Lung (tissue), 4 donors: Measurements from ENCODE around the gene PLCE1.

GRCh38 chr10:93703216-93703451, 742 bp upstream of the FRA10AC1 start:
- PRO-cap, result no peak
- RAMPAGE, long total RNA, result no peak
- RRBS, result no CpG with 5 or more reads among the region's 8 CpGs

- PRO-cap, result no peak
- RAMPAGE, long total RNA, result no peak
- RRBS, result no CpG with 5 or more reads among the region's 2 CpGs
Observed at GRCh38 chr10:93907430-93908017, 13.7 kb downstream of the SLC35G1 start.

DNA sequence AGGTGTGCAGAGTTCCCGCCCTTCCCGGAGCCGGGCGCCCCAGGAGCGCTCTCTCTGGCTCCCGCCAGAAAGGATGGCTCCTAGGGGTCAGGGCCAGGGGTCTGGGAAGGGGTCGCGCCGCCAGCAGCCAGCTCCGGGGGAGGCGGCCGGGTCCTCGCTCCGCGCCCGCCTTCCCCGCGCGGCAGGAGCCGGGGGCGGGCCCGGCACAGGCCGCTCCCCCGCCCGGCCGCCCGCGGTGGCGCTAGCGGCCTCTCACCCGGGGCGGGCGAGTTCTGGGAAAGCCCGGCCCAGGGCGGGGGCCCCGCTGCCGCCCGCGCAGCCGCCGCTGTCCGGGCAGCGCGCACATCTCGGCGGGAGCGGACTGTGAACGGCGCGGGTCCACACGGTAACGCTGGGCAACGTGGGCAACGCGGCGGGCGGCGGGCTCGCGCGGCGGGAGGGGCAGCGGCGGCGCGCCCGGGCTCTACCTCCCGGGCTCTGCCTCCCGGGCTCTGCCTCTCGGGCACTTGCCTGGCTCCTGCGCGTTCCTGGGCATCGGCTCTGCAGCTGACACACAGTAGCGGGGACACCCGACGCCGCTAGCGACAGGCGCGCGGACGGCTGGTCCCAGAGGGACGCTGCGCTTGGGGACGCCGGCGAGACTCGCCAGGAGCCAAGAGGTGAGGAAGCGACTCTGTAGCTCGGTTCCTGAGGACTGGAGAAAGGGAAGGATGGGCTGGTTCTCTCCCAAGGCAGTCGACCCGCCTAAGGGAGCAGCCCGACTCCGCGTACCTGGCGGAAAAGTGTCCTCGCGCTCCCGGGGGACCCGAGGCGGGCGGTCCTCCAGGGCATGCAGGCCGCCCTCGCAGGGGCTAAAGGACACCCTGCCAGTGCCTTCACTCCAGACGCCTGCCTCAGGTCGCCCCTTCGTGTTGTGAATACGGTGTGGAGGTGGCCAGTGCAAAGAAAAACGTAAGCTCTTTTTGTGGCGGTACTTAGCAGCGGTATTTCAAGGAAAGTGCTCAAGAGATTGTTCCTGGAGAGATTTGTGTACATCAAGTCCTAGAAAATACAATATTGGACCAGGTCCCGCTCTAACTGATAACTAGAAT, at the start of gene PLCE1:
TSS of gene PLCE1 (plus strand) at position 332 of the 1,091 bp plus-strand sequence.
- PRO-cap, result bidirectional peak, plus-strand start at position 343 of the sequence, minus-strand start at position 182 of the sequence
- RAMPAGE, long total RNA, result no peak
- RRBS, result 2% methylated on average over 26 of the region's 112 CpGs

- PRO-cap, result no peak
- RAMPAGE, long total RNA, result no peak
- RRBS, result no CpG with 5 or more reads among the region's 3 CpGs
Observed at GRCh38 chr10:94004895-94005384, 11.2 kb downstream of the PLCE1 start.

- PRO-cap, result no peak
- RAMPAGE, long total RNA, result no peak
- RRBS, result no CpG with 5 or more reads among the region's 4 CpGs
Observed at GRCh38 chr10:94006575-94007635, 13.2 kb downstream of the PLCE1 start.

DNA sequence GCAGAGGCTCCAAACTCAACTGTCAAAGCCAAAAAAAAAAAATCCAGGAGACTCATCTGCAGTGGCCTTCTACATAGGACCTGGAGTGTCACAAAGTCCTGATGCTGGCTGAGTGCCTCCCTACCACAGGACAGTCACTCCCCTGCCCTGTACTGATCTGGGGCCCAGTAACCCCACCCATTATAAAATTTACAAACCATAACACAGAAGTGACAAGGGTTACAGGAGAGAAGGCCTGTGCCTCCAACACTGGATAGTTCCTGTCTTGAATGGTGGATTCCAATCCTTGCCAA, 14.6 kb downstream of the PDLIM1 start:
- PRO-cap, result no peak
- RAMPAGE, long total RNA, result no peak

DNA sequence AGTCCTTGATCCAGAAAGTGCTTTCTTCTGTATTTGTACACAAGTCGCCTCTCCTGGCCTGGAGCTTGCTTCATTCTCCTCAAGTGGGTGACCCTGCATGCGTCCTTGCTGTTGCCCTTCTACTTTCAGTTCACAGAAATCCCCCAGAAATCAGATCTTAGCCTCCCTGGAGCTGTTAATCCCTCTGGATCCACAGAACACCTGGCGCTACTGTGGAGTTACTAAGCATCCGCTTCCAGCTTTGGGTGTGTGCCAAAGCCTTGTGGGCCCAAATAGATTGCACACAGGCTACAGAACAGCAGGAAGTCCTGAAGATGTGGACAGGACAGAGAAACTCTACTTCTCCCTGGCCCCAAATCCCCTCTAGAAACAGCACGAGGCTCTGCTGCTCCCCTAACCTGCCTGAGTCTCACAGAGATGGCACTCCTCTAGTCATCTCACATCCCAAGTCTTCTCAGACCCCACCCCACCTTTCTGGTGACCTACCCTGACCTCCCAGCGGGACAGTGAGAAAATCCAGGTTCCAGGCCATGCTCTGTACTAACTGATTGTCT, 36.6 kb upstream of the PDLIM1 start:
- PRO-cap, result no peak
- RAMPAGE, long total RNA, result no peak
- RRBS, result no CpG with 5 or more reads among the region's 6 CpGs

GRCh38 chr10:95388559-95388924, 97.7 kb upstream of the PDLIM1 start:
- PRO-cap, result no peak
- RAMPAGE, long total RNA, result no peak
- RRBS, result no CpG with 5 or more reads among the region's 1 CpG

DNA sequence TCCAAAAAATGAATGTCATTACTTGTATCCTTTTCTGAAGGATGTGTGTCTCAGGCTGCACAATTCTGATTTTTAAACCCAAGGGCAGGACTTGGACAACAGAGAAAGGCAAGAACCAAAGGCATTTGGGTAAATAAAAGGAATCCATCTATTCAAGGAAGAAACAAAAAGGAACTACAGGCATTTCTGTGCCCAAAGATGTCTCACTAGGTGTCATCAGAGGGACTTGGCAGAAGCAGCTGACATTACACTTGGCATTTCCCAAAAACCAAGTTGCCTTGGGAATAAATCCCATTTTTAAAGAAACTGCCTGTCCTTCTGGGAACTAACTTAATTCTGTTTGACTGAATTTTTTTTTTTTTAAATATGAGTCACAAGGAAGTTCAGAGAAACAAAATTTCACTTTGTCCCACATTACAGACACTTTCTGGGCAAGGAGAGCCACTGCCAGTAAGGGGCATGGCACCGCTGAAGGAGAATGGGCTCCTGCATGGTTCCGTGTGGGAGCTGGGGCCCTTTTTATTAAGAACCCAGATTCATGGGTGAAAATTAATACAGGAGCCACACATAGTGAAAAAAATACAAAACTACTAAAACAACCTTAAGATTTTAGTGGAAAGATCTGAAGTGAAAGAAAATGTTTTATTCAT, 118.2 kb upstream of the PDLIM1 start:
- PRO-cap, result no peak
- RAMPAGE, long total RNA, result no peak
- RRBS, result no CpG with 5 or more reads among the region's 2 CpGs

DNA sequence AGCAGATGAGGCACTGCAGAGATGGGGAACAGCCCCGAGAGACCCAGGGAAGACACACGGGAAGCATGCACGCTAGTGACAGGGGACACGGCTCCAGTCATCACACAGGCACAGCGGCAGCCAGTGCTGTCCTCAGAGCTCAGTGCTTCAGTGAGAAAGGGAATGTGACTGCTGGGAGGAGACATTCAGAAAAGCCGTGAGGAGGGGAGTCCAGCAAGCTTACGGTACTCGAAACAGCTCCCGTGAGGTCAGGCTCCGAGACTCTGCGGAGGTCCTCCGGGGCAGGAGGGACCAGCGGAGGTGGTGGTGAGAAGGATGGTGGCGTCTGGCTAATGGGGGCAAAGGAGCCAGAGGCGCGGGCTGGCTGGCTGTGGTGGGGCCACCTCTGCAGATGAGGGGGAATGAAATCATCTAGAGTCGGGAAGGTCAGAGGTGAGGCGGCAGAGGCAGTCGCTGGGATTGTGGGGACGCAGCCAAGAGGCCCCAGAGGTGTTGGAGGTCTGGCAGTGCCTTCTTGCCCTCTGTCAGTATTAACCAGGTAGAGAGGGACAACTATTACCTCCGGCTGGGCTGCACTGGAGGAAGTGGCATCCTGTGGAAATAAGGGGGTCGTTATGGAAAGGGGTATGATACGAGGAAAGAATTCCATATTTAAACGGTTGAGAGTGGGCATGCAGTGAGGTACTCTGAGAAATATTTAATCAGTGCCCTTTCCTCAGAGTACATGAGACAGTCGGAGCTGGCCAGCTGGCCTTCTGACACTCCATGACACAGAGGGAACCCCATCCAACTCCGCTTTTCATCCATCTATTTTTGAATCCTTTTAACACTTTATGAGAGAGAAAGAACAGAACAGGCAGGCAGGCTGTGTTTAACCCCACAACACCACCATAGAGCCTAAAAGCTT, 123.7 kb upstream of the PDLIM1 start:
- PRO-cap, result no peak
- RAMPAGE, long total RNA, result no peak
- RRBS, result no CpG with 5 or more reads among the region's 26 CpGs

GRCh38 chr10:95445821-95446247, 115.3 kb downstream of the SORBS1 start:
- PRO-cap, result no peak
- RAMPAGE, long total RNA, result no peak
- RRBS, result no CpG with 5 or more reads among the region's 6 CpGs

DNA sequence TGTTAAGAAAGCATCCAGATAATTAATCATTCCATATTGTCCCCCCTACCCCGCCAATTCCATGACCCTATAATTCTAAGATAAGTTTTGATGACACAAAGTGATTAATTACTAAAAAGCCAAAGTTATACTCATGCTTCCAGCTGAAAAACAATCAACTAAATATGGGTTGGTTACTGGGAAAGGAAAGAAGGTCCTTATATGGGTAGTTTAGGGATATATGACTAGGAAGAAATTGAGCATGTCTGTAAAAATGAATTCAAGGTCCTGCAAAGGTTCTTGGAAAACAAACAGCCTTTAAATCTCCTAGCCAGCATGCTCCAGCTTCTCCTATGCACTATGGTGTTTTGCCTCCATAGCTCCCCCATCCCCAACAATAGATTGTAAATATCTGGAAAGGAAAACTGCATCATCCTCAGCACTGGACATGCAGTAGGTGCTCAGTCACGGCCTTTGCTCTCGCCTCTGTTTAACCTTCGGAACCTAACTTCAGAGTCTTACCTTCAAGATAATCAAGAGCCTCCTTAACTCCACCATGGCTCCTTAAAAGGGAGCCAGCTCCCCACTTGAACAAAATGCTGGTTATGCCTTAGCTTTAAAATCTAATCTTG, 114.8 kb downstream of the SORBS1 start:
- PRO-cap, result no peak
- RAMPAGE, long total RNA, result no peak
- RRBS, result no CpG with 5 or more reads among the region's 4 CpGs

DNA sequence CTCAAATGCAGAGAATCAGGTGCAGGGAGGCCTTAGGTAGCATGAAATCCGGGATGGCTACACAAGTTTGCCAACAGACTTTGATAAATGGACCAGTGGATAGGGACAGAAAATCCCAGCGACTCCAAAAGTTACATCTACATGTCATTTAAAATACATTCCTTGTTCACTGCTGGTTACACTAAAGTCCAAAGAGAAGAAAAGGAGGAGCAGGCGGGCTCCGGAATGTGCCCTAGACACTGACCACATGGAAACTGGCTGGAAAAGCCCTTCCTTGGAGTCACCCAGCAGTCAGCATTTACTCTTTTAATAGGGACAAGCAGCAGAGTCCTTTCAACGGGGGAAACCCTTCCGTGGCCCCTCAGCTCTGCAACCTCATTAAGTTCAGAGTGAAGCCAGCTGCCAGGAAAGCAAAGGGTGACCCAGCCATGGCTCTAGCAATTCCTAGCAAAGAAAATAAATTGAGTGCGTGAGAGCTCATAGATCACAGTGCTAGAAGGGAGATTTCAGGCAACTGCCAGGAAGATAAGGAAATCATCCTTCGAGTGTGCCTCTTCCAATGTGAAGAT, 101.8 kb downstream of the SORBS1 start:
- PRO-cap, result no peak
- RAMPAGE, long total RNA, result no peak
- RRBS, result no CpG with 5 or more reads among the region's 8 CpGs

GRCh38 chr10:95473890-95474730, 87.1 kb downstream of the SORBS1 start:
- PRO-cap, result no peak
- RAMPAGE, long total RNA, result no peak
- RRBS, result no CpG with 5 or more reads among the region's 5 CpGs

DNA sequence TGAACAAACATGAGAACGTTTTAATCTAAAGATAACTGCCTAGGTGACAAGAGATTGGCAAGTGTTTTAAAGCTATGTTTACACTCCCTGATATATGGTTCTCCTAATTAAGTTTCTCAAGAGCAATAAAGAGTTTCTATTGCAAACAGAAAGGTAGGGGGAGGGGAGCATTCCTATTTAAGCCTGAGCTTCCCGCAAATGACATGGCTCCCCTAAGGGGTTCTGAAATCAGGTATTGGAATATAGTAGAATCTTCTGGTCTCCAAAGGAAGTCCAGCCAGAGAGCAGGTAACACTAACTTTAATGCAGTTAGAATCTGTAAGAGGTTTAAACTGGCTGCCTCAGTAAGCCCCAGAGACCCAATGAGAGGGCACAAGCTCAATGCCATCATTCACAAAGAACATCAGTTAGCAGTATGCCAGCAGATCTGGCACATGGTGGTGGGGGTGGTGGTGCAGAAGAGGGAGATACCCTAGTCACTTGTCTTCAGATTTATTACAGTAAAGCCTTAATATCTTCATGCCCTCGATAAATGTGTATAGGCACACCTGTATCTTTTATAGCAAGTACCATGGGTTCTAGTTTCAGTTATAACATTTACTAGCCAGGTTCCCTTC, 86.3 kb downstream of the SORBS1 start:
- PRO-cap, result no peak
- RAMPAGE, long total RNA, result no peak
- RRBS, result no CpG with 5 or more reads among the region's 3 CpGs

GRCh38 chr10:95501395-95502379, 59.5 kb downstream of the SORBS1 start:
- PRO-cap, result no peak
- RAMPAGE, long total RNA, result no peak
- RRBS, result no CpG with 5 or more reads among the region's 10 CpGs

- PRO-cap, result no peak
- RAMPAGE, long total RNA, result no peak
- RRBS, result no CpG with 5 or more reads among the region's 8 CpGs
Observed at GRCh38 chr10:95504673-95505621, 56.2 kb downstream of the SORBS1 start.

GRCh38 chr10:95506197-95506615, 55.0 kb downstream of the SORBS1 start:
- PRO-cap, result no peak
- RAMPAGE, long total RNA, result no peak
- RRBS, result no CpG with 5 or more reads among the region's 1 CpG

- PRO-cap, result no peak
- RAMPAGE, long total RNA, result no peak
- RRBS, result no CpG with 5 or more reads among the region's 5 CpGs
Observed at GRCh38 chr10:95527828-95528517, 33.2 kb downstream of the SORBS1 start.

- PRO-cap, result no peak
- RAMPAGE, long total RNA, result no peak
- RRBS, result no CpG with 5 or more reads among the region's 6 CpGs
Observed at GRCh38 chr10:95540317-95541453, 20.5 kb downstream of the SORBS1 start.